A375 (cell line): Measurements from ENCODE around the gene PIGH.

- RAMPAGE, long total RNA = no peak
These were observed 21.3 kb upstream of the GARIN2 start for GRCh38 chr14:67167776-67168534.

GRCh38 chr14:67427054-67427502 lies 15.1 kb upstream of the PLEK2 start:
- RAMPAGE, long total RNA = no peak

DNA sequence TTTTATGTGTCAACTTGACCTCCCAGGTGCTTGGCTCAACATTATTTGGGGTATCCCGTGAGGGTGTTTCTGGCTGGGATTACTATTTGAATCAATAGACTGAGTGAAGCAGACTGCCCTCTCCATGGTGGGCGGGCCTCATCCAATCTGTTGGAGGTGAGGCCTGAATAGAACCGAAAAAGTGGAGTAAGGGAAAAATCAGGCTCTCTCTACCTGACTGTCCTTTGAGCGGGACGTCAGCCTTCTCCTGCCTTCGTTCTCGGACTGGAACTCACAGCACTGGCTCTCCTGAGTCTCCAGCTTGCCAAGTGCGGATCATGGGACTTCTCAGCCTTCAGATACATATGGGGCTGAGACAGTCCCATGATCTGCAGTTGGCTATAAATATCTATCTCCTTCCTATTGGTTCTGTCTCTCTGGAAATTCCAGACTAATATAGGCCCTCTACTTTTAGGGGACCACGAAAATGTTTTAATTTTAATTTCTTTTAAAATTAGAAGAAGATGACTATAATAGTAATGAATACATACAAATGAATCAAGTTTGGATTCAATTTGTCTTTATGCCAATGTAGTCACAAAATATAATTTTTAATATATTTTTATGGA lies 29.7 kb upstream of the PLEK2 start:
- RAMPAGE, long total RNA = no peak

GRCh38 chr14:67599526-67600644 lies at the start of gene PIGH:
PIGH (minus strand) TSS chr14:67600268.
- RAMPAGE, long total RNA = start-site peak on the minus strand at chr14:67600261-67600283, 11 and 22 reads in 2 replicates

GRCh38 chr14:67645177-67645756 lies 25.5 kb downstream of the ARG2 start:
- RAMPAGE, long total RNA = no peak

GRCh38 chr14:67820449-67821268 lies 1.1 kb downstream of the RAD51B start:
- RAMPAGE, long total RNA = no peak

DNA sequence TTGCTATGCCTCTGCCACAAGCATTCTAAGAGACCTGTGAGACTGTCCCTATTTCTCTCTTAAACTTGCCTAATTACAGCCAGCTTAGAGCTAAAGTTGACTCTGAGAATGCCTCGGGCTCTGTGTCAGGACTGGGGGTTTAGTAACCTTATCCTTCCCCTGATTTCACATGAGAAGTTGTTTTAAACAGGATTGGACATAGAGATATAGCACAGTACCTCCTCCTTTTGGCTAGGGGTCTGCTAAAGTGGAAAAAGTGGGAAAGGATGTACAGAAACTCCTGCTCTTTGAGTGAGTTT lies 121.9 kb downstream of the RAD51B start:
- RAMPAGE, long total RNA = no peak

DNA sequence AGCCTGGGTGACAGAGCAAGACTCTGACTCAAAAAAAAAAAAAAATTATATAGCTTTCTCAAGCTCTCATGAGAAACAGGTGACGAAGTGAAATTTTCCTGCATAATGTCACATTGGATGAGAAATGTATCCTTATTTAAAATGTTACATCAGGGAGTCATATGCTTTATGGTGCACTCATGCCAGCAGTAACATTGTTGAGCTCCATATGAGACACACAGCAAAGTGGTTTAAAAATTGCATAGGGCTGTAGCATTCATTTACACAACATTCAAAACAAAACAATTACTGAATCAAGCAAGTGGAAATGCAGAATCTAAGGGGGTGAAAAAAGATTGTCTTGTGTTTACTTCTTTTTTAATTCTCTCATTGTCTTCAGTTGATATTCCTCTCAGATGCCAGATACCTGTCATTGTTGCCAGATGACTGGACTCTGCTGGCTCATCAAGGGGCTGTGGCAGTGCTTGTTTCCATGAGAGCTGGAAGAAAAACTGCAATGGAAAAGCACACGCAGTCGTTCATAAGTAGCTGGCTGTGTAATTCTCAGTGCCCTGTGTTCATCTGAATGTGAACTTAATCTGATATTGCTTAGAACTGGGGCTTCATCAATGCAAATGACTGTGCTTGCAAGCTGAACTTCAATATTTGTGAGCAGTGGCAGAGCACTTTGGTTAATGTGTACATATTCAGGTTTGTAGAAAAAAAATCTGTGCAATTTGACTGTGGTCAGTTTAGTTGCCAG lies 305.5 kb downstream of the RAD51B start:
- RAMPAGE, long total RNA = no peak

DNA sequence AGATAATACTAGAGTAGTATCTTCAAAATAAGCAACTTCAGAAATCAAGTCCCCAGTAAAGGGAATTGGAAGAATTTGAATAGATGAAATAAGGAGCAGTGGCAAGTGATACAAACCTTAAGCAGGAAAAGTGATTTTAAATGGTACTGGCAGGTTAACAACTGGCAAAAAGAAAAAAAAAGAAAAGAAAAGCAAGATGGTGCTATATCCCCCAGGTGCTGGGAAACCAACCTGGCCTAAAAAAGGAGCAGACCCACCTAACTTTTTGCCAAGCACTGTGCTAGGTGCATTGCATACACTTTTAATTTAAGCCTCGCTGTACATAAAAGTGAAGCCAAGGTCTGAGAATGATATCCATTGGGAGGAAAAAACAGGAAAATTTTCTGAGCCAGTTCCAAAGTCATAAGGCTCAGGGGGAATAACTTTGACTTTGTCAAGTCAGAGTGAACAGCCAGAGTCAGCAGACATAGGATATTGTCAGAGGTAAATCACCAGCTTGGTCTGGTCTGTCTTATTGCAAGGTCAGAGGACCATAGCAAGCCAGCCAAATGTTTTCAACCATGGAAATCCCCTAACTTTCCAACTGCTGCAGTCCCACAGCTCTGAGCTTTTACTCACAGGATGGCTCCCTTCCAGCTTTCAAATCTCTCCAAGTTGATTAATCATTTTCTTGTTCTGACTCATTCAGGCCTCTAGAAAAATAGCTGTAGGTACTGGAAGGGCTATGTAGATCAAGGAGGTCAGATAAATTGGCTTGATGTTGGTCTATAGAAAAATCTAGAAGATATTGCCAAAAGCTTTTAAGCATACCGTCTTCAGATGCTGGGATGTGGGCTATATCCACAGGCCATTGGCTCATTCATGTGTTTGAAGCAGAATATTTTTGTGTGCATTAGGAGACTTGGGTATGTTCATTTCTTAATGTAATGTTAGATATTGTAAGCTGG lies 412.9 kb downstream of the RAD51B start:
- RAMPAGE, long total RNA = no peak

DNA sequence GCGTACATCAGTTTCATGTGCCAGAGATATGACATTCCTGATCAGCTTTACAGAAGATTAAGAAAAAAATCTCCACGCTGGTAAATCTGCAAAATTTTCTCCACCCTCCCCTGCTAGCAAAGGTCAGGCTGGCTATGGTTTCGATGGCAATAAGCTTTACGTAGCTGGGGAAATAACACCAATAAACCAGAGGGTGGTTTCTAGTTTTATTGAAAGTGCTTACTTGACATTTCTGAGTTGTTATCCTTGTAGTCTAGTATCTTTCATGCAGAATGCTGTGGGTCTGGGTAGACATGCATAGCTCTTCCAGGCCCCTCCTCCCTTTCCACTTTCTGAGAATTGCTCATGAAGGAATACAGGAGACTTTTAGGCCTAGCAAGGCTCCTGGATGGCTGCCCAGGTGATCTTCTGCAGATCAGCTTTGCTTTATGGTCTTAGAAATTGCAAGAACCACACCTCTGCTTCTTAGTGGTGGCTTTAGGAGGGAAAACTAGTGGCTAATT lies 472.8 kb downstream of the RAD51B start:
- RAMPAGE, long total RNA = no peak

DNA sequence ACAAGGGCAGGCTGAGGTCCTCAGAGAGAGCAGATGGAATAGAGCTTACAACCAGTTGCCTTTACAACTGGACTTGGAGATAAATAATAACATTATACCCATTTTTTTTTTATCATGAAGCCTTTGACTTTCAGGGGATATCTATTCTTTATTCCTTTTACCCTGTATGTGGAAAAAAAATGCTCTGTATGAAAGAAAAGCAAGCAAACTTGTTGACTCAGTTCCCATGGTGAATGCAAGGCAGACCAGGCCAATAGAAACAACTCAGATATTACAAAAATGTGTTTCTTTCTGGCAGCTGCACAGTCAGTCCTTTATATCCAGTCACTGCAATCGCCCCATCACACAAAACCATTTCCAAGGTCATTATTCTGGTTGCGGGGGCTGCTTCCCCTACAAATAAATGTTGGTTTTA lies 401.3 kb downstream of the ZFP36L1 start:
- RAMPAGE, long total RNA = no peak

DNA sequence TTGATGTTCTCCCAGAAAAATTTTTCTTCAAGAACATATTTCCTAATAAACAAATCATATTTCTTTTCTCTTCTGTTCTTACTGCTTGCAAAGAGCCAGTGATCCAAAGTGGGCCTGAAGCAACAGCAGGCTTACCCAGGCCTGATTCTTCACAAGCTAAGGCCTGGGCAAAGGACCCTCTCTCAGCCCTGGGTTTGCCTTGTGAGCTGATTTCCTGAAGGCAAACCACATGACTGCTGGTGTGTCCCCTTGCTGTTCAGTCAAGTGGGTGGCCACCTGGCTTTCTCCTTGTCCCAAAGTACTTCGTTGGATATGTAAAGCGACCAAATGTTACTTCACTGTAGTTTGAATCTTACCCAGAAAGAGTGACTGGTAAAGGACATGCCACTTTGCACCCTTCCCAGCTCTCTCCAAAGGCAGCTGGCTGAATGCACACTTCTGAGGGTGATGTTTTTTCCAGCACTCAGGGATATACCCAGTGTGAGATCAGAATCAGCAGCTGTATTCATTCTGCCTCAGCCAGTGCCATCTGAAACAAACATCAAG lies 392.9 kb downstream of the ZFP36L1 start:
- RAMPAGE, long total RNA = no peak

DNA sequence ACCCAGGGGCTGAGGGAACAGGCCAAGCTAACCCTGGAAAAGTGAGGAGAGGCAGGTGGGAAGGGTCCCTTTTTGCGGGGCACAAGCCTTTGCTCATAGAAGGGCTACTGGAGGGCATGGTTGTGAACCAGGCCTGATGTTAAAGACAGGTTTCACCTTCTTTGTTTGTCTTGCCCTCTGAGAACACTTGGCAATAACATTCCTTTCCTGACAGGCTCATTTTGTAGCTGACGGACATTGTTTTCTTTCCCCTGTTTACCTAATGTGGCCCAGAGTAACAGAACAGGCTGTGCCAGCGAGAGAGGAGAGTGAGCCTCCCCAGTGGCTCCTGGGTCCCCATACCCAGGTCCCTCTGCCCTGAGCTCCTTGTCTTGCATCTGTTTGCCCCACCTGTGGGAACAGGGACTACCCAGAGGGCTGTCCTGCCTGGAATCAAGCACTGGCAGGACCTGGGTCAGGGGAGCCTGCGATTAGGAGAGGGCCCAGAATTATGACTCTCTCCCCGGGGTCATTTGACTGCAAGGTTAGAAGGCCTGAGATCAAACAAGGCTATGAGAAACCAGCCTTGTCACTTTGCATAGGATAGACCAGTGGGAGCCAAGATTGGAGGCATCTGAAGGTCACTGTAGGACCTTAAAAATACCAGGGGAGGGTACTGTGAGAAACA lies 222.9 kb downstream of the ZFP36L1 start:
- RAMPAGE, long total RNA = no peak

GRCh38 chr14:68611460-68612406 lies 181.1 kb downstream of the ZFP36L1 start:
- RAMPAGE, long total RNA = no peak

- RAMPAGE, long total RNA = no peak
These were observed 162.8 kb downstream of the ZFP36L1 start for GRCh38 chr14:68630030-68630453.

DNA sequence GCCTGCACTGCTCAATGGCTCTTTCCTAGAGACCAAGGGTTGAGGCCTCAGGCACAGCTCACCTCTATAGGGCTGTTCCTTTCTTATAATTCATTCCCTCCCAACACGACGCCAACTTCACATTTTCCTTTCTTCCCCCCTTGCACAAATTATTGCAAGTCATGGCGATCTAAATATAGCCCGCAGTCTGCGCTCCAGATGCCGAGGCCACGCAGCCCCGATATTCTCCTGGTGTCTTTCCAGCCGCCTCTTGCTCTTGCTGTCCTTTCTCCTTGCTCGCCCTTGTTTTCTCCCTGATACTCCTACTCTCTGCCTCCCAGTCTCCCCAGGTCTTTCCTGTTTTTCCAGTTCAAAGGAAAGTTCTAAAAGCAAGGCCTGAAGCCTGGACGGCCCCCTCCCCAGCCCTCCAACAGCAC lies 140.8 kb downstream of the ZFP36L1 start:
- RAMPAGE, long total RNA = no peak

DNA sequence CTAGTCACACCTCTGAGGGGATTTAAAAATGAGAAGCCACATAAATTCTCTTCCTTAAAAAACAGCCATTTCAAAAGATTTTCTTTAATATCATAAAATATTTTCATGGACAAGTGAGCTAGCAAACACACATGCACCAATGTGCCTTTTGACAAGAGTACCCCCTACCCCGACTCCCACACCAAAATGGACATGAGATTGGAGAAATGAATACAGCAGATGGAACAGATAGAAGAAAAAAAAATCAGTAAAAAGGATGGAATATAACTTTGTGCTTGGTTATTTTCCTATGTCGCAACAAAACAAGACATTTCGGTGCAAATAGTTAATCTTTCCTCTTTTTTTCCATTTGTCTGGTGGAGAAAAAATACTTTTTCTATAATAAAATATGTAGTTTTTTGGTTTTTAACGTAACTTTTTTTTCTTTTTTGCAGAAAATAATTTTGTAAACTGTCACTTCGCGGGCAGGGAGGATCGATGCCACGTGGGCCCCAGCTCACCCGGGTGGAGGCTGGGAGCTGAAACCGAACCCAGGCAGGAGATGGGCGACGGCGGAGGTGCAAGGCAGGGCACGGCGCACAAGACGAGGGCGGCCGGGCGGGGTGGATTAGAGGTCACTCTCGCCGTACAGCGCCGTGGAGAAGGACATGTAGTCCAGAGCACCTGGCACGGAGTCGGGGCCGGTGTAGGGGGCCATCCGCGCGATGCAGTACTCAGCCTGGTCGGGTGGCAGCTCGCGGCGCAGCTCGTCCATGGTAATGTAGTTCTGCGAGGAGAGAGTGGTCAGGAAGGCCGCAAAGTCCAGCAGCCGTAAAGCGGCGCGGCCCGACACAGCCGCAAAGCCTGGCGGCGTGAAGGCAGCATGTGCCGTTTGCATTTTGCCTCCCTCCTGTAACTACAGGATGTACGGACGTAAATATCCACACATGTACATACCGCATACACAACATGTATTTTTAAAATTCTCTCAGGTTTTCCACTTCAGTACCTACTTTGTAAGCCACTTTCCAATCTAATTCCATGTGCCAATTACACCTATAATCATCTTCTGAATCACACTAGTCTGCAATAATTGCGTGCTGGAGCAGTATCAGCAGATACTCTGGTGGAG lies 81.7 kb upstream of the ZFP36L1 start:
- RAMPAGE, long total RNA = no peak

GRCh38 chr14:68891876-68892547 lies 87.1 kb downstream of the ACTN1 start:
- RAMPAGE, long total RNA = no peak

- RAMPAGE, long total RNA = no peak
These were observed 50.6 kb downstream of the ACTN1 start for GRCh38 chr14:68928263-68929176.

- RAMPAGE, long total RNA = no peak
These were observed 23.6 kb downstream of the ACTN1 start for GRCh38 chr14:68955182-68956209.